ENCODE measurements around a stretch of chr2.

- RRBS = no CpG with 5 or more reads among the region's 3 CpGs
These were observed 1.7 kb upstream of the VAMP5 start for GRCh38 chr2:85582377-85583013.

GRCh38 chr2:85648835-85649609 is 19.0 kb downstream of the SFTPB start:
- RRBS = no CpG with 5 or more reads among the region's 4 CpGs

DNA sequence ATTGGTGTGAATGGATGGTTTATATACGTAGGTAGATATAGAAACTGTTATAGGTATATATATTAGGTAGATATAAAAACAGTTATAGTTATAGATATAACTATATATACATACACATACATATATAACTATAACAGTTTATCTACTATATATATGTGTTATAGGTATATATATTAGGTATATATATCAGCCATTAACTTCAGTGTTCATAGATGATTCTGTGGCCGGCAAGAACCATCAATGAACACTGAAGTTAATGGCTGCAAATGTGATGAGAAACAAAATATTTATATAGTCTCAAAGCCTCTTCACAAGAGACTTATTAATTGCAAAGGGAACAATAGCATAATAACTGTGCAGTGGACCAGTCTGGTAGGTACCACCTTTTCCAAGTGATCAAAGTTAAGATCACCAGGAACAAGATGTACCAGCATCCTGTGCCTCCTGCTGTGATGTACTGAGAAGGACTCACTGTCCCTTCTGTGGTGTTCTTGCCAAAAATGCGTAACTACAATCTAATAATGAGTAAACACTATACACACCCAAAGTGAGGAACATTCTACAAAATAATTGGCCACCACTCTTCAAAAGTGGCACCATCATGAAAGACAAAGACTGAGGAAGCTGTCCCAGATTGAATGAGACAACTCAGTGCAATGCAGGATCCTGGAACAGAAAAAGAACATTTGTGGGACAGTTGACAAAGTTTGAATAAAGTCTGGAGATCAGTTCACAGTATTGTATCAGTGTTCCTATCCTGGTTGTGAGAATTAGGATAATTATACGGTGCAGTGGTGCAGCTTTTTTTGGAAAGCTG is 14.4 kb downstream of the GNLY start:
- RRBS = no CpG with 5 or more reads among the region's 4 CpGs

DNA sequence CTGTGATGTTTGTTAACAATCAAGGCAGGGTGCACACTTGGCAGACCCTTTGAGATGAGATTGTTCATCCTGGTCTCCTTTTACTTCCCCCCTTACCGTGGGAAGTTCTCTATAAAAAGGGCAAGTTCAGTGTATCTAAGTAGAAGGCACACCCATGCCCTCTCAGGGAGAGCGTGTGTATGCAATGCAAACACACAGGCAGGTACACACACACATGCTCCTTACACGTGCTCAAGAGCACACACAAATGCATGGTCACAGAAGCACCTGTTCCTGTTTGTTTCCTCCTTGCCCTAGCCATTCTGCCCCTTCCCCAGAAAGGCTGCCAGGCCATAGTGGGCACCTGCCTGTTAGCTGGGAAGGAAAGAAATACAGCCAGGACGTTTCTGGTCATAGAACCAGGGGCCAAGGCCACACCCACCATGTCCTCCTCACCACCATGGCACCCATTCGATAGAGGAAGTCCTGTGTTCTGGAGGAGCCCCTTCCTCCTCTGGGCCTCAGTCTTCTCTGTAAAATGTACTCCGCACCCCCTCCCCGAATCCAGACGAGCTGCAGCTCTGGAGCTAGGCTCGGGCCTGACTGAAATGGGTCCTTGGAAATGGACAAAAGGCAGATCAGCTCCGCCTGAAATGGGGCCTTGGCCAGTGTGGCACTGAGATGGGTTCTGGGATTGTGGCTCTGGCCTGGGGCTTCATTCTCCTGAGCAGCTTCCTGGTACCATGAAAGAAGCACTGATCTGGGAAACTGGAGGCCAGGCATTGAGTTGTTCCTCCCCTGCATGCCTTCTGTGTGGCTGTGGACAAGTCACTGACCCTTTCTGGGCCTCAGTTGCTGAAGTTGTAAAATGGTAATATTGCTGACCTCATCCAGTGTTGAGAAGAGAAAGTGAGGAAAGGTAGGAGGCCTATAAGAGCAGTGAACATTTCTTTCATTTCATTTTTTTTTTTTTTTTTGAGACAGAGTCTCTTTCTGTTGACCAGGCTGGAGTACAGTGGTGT is 3.4 kb downstream of the ATOH8 start:
- RRBS = no CpG with 5 or more reads among the region's 10 CpGs

GRCh38 chr2:85770509-85770912 is 16.7 kb downstream of the ATOH8 start:
- RRBS = no CpG with 5 or more reads among the region's 12 CpGs

GRCh38 chr2:85935653-85936221 is 46.9 kb upstream of the ST3GAL5 start:
- RRBS = no CpG with 5 or more reads among the region's 3 CpGs

GRCh38 chr2:85936222-85937126 is 47.7 kb upstream of the ST3GAL5 start:
- RRBS = no CpG with 5 or more reads among the region's 24 CpGs

- RRBS = no CpG with 5 or more reads among the region's 11 CpGs
These were observed 66.3 kb upstream of the ST3GAL5 start for GRCh38 chr2:85954831-85955730.

DNA sequence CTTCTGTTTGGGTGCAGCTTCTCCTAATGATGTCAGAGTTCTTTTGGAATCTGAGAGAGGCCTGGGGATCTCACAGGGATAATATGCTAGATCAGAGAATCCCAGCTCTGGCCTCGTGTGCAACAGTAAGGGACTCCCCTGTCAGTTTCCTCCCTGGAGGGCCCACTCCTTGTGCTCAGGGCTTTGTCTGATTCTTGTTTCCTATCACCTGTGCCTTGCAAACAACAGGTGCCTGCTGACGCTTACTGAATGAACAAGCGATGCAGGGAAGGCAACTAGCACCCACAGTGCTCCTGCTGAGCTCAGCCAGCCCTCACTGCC is 66.2 kb downstream of the POLR1A start:
- RRBS = no CpG with 5 or more reads among the region's 3 CpGs

DNA sequence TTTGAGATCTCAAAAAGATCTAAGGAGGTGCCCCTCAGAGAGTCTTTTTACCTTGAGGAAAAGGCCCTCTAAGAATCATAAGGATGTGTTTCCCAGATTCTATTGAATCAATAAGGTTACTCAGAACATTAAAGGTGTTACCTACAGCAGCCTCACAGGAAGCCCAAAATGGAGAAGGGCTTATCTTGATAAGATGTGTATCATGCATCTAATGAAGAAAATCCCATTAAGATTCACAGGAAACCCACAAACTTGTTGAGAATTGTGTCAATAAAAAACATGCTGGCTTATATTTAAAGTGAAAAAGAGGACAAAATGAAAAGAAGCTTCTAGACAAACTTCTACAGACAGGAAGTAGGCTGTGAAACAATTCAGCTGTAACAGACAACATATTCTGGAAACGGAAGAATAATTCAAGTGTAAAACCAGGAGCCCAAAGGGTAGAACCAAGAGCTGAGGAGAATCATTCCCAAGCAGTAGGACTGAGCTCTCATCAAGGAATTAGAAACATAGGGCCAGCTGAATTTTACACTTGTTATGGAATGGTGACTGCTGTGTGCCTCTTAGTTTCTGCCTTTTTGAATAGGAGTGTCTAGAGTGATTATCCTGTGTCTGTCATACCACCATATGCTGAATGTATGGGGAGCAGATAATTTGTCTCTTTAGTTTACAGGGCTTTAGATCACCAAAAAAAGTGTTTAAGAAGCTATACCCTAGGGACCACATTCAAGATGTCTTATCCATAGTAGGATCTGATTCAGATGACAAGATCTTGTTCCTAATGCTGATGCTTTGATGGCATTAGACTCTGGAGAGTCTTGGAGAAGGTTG is 9.6 kb downstream of the IMMT start:
- RRBS = no CpG with 5 or more reads among the region's 1 CpG

DNA sequence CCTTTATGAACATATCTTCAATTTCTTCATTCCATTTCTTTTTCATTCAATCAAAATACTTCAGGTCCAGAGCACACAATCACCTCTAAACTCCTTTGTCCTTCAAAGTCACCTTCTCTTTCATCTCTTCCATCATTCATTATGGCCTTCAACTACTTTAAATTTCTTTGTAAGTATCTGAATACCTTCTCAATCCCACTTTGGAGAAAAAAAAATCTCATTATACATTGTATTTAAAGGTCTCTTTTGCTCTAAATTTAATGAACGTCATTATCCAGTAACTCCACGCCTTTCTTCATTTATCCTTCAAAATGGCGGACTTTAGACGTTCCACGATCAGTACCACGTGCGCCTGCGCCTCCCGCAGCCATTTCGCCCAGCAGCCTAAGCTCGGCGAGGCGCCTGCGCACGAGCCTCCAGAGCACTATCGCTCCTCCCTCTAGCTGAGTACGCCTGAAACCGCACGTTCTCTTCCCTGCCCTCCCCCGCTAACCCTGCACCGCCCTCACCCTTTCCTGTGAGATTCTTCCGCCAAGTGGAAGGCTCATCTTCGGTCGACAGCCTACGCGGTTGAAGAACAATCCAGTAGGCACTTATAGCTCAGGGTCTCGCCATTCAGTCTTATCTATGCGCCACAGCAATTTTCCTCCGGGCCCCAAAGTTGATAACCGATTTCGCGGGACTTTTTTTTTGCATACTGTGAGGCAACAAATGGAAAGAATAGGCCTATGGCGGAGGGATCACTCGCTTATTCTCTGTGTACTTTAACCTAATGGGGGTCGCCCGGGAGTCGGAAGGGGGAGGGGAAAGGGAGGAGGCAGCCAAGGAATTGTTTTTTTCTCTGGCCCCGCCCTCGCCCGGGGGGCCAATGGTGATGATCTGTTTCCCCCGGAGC is 546 bp upstream of the KDM3A start:
- RRBS = 5% methylated on average over 6 of the region's 41 CpGs

DNA sequence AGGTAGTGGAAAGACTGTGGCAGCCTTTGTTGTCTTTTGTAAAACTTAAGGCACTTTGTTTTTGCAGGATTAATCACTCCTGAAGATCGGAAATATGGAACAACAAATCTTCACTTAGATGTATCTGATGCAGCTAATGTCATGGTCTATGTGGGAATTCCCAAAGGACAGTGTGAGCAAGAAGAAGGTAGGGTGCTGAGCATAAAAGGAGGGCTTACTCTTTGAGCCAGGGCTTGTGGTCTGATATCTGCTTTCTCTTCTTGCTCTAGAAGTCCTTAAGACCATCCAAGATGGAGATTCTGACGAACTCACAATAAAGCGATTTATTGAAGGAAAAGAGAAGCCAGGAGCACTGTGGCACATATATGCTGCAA is 48.1 kb downstream of the KDM3A start:
- RRBS = no CpG with 5 or more reads among the region's 3 CpGs

GRCh38 chr2:86622838-86623720 is 586 bp downstream of the RNF103 start:
- RRBS = 4% methylated on average over 48 of the region's 103 CpGs

DNA sequence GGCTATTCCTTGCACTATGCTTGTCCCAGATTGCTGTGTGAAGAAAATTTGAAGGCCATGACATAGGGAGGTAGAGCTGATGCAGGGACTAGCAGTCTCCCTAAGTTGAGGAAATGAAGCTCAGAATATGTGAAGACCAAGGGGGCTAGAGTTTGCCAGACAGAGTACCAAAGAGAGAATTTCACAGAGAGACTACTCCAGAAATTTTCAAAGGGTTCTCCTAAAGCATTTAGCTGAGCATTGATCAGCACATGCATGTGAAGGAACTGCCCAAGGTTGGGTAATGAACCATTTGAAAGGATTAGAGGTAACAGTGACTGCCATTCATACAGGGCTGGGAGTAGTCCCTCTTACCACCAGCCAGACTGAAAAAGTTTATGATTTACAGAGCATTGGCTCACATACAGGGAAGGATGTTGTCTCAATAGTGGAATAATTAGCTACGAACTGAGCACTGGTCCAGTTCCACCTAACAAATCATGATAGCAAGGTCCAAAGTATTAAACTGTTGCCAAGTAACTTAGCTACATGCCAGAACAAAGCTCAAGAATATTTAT is 25.4 kb upstream of the RNF103 start:
- RRBS = no CpG with 5 or more reads among the region's 1 CpG

GRCh38 chr2:86703728-86704330 is 16.3 kb upstream of the RMND5A start:
- RRBS = no CpG with 5 or more reads among the region's 14 CpGs

GRCh38 chr2:86776395-86776723 is 14.4 kb downstream of the CD8A start:
- RRBS = no CpG with 5 or more reads among the region's 4 CpGs

DNA sequence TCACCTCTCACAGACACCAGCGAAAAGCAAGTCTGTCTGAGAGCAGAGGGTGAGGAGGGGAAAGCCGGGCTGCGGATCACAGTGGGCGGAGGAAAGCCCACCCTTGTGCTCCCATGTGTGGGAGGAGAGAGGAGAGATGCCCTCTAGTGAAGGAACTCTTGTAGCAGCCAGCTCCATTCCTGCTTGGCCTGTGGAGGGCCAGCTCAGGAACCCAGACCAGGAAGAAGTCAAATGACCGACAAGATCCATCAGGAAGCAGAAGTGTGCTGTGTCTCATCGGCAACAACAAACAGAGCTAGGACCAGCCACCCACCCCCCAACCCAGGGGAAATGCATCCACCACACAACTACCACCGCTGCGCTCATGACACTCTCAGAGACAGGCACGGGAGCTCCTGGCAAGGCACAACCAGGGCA is 321.8 kb upstream of the PLGLB1 start:
- RRBS = no CpG with 5 or more reads among the region's 9 CpGs

GRCh38 chr2:87517854-87518518 is 229.9 kb upstream of the PLGLB2 start:
- RRBS = no CpG with 5 or more reads among the region's 9 CpGs

DNA sequence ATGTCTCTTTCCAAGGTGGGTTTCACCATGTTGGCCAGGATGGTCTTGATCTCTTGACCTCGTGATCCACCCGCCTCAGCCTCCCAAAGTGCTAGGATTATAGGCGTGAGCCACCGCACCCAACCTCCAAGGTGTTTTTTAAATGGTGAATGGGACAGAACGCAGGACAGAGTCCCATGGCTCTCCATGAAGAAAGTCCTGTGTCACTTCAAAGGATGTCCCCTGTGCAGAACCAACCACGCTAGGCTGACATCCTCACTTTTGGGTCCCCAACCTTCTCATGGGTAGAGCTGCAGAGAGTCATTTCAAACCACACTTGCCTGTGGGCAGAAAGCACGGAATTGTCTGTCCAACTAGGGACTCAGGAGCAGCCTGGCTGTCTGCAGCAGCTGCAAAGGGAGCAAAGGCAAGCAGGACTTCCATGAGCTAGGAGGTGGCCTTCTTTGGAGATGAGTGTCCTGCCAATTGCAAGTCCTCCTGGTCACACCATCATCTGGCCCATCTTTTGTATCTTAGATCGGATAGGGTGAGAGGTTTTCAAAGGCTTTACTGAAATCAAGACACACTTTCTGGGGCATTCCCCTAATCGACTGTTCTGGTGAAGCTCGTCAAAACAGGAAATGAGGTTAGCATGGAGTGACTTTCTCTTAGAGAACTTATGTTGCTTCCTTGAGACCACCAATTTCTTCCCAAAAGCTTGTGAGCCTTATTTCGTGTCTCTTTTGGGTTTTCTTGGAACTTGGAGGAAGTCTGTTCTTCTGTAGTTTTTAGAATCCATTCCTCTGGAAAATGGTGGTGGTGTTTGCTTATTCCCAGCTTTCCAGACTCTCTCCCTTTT is 222.4 kb upstream of the PLGLB2 start:
- RRBS = no CpG with 5 or more reads among the region's 11 CpGs